CMK (cell line): ENCODE data around the genes COX8C and ASB2.

DNA sequence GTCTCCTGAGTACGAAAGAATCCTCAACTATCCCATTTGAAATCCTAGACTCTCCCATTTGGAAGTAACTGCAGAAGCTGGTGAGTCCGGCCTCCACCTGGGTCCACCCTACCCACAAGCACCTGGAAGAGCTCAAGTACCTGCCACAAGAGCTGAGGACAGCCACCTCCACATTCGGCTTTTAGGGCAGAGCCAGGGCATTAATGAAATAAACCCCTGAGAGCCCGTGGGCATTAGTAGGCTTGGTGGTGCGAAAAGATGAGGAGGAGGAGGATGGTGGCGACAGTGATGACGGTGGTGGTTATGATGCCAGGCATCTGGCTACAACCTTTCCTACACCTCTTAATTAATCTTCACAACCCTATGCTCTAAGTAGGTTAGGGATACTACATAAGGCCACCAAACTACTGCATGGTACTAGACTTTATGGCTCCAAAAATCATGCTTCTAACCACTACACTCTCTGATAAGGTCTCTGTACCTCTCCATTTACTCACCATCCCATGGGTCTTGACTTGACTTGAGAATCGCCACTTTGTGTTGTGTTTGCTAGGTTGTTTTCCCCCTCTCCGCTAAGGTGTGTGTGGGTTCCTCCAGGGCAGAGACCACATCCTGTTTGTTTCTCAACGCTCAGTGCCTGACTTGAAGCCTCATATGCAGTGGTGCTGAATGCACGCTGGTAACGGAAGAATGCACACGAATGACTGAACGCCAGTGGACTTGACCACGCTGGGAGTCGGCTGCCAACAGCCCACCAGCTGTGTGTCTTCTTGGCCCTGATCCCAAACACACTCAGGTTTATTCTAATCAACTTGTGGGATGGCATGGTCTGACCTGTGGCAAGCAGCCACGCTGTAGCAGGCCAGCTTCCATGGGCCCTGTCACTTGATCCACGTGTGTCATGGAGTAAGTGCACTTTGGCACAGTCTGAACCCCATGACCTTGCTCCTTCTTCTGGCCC, 5.9 kb upstream of the TC2N start:
- RRBS, result no CpG with 5 or more reads among the region's 18 CpGs

DNA sequence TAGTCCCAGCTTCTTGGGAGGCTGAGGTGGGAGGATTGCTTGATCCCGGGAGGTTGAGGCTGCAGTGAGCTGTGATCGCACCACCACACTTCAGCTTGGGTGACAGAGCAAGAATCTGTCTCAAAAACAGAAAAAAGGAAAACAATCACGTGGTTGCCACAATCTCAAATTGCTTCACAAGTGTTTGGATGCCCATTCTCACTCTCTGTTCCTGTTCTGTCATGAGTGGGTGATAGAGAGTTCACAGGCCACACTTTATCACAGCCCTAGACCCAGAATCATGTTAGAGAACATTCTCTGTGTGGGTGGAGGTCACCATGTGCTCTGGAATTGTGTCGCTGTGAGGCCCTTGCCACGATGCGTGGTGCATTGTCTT, 91.6 kb downstream of the SLC24A4 start:
- RRBS, result no CpG with 5 or more reads among the region's 6 CpGs

DNA sequence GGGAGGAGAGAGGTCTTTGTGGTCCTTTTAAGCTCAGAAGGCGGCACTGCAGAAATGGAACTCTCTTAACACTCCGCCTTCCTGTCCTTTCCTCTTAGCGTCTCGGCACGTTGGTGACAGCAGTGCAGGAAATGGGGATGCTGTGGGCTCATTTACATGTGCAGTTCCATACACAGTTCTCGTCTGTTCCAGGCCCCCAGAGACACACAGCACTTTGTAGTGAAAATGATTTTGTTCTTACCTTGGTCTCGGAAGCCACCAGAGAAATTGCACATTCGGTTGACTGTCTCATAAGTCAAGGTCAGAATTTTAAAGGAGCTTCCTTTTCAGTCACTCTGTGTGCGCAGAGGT, 50.4 kb upstream of the RIN3 start:
- RRBS, result no CpG with 5 or more reads among the region's 9 CpGs

DNA sequence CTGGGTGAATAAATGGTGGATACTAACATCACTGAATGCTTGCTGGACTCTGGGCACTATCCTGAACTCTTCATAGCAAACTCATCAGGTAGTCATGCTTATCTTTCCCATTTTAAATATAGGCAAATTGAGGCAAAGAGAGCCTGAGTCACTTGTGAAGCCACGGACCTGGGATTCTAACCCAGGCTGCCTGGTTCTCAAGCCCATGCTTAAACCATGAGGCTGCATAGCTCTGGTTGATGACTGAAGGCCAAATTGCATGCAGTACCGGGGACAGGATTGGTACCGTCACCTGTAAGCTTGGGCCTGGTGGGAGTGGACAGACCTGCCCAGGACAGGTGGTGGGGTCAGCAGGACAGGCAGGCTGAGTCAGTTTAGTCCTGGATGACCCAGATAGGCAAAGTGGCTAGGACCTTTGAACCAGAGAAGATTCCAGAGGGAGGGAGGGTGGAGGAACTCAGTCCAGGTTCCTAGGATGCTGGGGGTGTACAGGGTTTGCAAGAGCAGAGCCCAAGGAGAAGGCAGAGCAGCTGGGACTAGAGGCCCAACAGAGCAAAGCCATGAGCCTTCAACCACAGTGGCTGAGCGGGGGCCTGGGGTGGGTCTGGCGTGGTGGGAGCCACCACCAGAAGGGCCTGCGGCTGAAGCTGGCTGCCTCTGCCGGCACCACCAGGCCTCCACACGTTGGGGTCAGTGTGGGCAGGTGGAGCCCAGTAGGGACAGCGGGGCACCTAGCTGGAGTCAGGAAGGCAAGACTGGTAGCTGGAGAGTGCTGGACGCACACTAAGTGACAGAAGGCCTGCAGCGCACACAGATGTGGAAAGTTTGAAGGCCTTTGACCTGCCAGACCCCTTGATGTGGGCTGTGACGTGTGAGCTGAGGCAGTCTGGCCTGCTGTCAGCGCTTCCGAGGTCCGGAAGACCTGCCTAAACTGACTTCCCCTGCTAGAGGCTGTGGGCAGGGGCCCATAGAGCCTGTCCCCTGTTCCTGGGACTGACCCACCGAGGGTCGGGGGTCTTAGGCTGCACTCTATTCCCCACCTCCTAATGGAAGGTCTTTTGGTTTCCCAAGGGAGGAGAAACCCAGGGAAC, 26.1 kb downstream of the RIN3 start:
- RRBS, result no CpG with 5 or more reads among the region's 17 CpGs

GRCh38 chr14:92555516-92556763, 42.4 kb downstream of the RIN3 start:
- RRBS, result 96% methylated on average over 6 of the region's 17 CpGs

DNA sequence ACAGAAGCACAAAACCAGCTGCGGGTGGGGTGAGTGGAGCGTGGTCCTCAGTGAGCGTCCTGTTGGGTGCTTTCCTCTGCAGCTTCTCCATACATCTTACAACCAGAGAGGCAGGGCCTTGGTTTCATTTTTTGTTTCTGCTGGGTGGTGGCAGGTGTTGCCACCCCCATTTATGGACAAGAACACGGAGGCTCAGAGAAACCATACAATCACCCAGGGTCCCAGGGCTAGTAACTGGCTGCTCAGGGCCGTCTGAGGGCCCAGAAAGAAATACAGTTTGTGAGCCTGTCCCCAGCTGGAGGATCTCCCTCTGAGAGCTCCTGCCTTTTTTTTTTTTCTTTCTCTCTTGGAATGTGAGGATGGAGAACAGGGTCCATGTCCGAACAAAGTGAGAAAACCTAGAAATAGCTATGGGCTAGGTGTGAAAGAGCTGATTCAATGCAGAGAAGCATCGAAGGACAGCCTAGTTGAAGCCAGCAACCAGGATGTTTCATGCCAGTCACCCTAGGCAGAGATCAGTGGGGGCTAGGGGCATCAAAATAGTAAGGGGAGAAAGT, 55.8 kb downstream of the RIN3 start:
- RRBS, result no CpG with 5 or more reads among the region's 7 CpGs

GRCh38 chr14:92615292-92616214, 102.0 kb downstream of the RIN3 start:
- RRBS, result no CpG with 5 or more reads among the region's 11 CpGs

- RRBS, result no CpG with 5 or more reads among the region's 14 CpGs
Measured at GRCh38 chr14:92657208-92658081, 91.0 kb downstream of the LGMN start.

GRCh38 chr14:92703872-92704699, 44.3 kb downstream of the LGMN start:
- RRBS, result no CpG with 5 or more reads among the region's 22 CpGs

GRCh38 chr14:92719143-92719441, 29.3 kb downstream of the LGMN start:
- RRBS, result no CpG with 5 or more reads among the region's 30 CpGs

DNA sequence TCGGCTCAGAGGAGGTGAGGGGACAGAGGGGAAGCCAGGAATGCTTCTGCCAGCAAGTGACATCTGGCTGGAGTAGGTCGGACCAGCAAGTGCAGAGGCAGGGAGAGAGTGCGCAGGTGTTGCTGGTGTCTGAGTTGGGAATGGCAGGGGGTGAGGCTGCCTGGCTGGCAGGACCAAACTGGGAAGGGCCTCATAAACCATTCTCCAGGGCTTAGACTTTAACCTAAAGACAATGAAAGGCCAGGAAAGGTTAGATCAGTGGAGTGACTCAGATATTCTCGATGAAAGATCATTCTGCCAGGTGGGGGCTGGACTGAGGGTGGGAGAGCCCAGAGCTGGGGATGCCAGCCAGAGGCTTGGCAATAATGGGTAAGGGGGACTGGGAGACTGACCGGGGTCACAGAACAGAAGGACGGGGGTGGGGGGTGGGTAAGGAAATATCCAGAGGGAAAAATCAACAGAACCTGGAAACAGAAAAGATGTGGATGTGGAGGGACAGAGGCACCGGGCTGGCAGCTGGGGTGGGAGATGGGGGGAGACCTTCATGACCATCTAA, 66.3 kb downstream of the ITPK1 start:
- RRBS, result 90% methylated on average over 3 of the region's 7 CpGs

DNA sequence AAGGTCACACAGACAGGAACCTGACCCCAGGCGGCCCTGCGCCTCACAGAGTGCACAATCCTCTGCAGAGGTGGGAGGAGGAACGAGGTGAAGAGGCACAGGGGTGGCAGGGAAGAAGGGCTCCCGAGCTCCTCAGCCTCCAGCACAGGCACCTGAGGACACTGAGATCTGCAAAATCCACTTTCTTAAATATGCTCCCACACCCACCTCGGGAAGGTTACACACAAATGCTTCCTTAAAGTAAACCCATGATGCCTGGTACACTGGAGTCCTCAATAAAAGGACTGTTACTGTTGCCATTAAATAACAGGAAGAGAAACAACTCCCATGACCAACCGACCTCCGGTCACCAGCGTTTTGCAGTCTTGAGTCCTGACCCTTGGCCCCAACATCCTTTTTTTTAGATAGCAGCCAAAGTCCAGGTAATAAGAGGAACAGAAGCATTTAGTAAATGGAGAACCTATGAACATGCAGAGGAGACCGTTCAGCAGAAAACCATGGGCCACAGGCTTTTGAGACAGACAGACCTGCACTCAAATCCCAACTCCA, 42.4 kb downstream of the ITPK1 start:
- RRBS, result no CpG with 5 or more reads among the region's 9 CpGs

DNA sequence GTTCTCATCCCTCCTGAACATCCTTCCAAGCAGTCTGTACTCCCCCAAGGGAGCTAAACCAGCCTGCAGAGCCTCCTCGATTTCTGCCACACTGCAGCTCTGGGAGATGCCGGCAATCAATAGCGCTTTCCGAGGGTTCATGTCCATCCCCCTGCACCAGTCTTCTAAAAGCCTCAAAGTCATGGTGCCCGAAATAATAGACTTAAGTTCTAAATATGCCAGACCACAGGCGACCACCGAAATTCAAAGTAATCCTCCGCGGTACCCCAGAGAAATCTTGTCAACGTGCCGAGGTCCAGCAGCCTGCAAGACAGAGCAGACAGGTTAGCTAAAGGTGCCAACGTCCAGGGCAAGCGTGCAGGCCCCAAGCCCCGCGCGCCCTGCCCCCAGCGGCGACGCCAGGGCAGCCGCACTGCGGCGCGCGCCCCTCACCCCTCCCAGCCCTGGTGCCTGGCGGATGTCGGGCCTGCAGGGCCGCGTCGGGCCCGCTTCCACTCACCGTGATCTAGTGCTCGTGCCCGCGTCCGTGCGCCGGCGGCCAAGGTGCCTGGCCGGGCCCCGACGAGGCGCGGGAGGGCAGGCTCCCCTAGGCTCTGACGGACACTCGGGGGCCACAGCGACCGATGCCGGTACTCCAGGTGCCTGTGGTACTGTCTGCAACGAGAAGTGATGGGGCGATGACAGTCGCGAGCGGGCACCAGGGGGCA, 484 bp downstream of the MOAP1 start:
- RRBS, result under 1% methylated on average over 10 of the region's 53 CpGs

DNA sequence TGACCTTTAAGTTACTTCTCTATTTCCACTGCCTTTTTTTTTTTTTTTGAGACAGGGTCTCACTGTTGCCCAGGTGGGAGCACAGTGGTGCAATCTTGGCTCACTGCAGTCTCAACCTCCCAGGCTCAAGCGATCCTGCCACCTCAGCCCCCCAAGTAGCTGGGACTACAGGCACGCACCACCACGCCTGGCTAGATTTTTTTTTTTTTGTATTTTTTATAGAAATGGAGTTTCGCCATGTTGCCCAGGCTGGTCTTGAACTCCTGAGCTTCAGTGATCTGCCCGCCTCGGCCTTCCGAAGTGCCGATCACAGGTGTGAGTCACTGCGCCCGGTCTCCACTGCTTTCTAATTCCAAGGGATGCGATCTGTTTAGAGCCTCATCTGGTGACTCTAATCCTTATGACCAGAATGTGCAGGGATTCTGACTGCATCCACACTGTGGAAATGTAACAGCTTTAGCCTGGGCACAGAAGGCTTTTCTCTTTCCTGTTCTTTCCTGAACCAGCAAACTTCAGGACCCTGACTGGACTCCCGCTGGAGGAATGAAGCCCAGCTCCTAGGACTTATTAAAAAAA, 34.1 kb downstream of the UBR7 start:
- RRBS, result no CpG with 5 or more reads among the region's 12 CpGs

- RRBS, result no CpG with 5 or more reads among the region's 3 CpGs
Measured at GRCh38 chr14:93312434-93313056, 20.3 kb downstream of the BTBD7 start.

DNA sequence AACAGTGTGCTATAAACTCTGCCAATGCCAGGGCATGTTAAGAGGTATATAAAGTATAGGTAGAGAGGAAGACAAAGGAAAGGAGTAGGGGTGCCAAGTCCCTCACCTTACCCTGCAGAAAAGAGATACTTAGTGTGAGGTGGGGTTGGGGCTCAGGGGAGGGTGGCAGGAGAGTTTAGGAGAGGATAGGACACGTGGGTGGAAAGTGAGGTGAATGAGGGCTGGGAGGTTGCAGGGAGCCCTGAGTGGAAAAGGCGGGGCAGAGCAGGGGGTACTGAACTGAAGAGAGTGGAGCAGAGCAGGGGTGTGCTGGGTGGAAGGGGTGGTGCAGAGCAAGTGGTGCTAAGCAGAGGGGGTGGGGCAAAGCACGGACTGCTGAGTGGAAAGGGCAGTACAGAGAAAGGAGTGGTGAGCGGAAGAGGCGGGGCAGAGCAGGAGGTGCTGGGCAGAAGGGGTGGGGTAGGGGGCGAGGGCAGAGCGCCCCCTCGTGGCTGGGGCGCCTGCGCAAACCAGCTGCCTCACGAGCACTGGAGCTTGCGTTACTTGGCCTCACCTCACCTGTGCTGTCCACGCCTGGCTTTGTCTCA, at the start of gene COX8C:
Gene COX8C (plus strand): TSS at position 512 of the 587 bp plus-strand sequence.
- RRBS, result no CpG with 5 or more reads among the region's 13 CpGs

DNA sequence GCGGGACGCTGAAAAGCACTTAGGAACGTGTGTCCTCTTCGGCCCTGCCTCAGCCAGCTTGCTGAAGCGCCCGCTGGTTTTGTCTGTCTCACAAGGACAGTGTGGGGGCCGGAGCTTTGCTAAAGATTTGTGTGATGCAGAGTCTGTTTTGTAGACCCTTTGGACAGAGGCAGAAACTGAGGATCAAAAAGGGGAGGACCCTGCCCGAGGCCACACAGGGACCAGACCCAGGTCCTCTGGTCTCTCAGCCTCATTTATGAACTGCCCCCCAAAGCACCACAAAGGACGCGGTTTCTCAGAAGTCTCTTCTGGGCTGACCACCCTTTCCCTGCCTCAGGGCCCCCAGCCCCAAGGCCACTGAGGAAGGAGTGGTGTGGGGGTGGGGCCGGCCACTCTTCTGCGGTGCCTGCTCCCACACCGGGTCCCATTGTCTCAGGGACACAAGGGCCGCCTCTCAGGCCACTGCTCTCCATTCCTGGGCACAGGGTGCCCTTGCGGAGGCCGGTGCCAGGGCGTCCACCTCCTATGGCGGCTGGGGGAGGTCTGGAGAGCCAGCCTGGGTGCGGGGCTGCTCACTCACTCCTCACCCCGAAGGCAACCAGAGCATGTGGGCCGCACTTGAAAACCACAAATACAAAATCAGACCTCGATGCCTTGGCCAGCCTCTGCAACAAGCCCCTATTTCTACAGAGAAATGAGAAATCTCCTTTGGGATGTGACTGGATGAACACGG, 44.2 kb downstream of the PRIMA1 start:
- RRBS, result 93% methylated on average over 4 of the region's 23 CpGs

GRCh38 chr14:93962614-93963802, 13.4 kb downstream of the ASB2 start:
- RRBS, result no CpG with 5 or more reads among the region's 17 CpGs

GRCh38 chr14:93975829-93976950, at the start of gene ASB2:
ASB2 (minus strand) TSS chr14:93976570.
- RRBS, result no CpG with 5 or more reads among the region's 21 CpGs

DNA sequence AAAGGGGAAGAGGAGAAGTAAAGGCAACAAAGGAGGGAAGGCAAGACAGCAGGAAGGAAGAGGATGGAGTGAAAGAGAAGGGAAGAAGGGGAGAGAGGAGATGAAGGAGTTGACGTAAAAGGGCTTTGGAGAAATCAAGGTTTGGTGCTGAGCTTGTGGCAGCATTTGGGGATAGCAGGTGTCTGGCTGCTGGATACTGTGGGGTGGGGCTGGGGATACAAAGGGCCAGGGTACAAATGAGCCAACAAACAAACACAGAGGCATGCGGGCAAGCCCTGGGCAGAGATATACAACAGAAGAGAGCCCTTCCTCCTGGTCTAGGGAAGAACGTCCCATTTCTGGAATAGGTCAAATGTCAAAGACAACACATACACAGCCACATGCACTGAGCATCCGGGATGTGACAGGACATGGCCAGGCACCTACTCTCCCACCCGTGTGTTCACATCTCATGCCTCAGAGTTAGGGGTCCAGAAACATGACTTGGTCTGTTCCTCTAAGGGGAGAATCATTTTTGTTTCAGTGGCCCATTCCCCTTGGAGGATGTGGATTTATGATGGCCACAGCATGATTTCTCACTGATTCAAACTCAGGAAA, 679 bp upstream of the ASB2 start:
- RRBS, result no CpG with 5 or more reads among the region's 5 CpGs